HL-60 (cell line): ENCODE measurements around a stretch of chr20.

DNA sequence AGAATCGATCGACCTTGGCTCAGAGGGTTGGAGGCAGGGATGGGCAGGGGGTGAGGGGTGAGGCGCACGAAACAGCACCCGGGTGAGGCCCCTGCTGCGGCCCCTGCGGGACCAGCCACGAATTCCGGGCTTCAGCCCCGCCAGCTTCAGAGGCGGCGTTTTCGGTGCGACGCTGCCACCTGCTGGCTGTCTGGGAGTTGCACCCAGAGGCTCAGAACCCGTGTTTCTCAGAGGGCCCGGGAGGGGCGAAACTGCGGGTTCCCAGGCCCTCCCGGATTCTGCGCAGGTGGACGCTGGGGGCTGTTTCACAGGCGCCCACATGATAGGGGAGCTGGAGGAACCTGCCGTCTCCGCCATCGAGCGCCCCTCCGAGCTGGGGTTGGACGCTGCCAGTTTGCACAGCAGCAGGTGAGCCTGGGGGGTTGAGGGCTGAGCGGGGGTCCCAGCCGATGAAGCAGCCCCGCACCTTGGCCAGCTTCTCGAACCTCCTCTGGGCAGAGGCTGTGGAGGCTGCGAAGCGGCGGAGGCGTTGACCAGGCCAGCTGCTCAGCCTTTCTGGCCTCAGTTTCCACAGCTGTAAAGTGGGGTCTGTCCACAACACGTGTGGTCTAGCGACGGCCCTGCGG is 2.4 kb upstream of the BHLHE23 start:
- RRBS: 3% methylated on average over 13 of the region's 41 CpGs

DNA sequence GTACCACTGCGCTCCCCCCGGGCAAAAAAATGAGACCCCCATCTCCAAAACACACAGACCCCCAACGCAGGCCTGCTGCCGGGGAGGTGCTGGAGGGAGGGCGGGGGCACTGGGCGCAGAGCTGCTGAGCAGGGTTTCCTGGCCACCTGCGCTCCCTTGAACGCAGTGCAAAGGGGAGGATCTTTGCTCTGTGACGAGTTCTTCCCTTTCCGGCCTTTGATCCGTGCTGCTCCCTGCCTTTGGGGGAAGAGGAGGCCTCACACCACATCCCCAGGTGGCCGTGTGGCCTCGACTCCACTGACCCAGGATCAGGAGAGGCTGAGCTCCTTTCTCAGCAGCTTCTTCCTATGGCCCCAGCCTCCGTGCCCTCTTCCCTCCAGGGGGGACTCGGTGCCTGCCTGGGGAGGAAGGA is 8.9 kb upstream of the COL20A1 start:
- RRBS: 95% methylated on average over 3 of the region's 15 CpGs

DNA sequence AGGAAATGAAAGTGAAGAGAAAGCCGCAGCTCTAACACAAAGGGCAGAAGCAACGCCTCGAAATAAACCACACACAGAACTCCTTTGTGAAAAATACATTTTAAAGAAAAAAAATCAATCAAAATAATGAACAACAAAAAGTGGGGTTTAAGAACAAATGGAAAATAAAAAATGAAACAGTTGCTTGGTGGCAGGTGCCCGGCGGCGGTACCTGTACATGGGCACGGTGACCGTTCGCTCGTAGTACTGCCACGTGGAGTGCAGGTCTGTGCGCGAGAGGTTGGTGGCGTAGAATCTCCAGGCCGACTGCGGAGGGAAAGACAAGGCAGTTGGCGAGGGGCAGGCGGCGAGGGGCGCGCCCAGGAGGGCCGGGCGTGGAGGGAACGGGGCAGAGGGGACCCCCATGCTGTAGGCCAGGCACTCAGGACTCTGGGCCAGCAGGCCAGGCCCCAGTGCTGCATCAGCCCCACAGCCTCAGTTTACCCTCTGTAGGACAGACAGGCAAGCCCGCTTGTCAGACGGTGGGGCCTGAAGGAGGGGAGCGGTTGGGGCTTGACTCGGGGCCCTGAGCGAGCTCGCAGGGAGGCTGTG is 38.8 kb downstream of the KCNQ2 start:
- RRBS: no CpG with 5 or more reads among the region's 30 CpGs

GRCh38 chr20:63497869-63498789 is 754 bp downstream of the EEF1A2 start:
- RRBS: 5% methylated on average over 19 of the region's 38 CpGs

- RRBS: 12% methylated on average over 40 of the region's 63 CpGs
These were observed 418 bp downstream of the PPDPF start for GRCh38 chr20:63520910-63521456.

GRCh38 chr20:63532230-63532911 is 4.8 kb downstream of the PTK6 start:
- RRBS: 15% methylated on average over 3 of the region's 25 CpGs

GRCh38 chr20:63545090-63545902 is 2.3 kb downstream of the SRMS start:
- RRBS: 29% methylated on average over 6 of the region's 24 CpGs

DNA sequence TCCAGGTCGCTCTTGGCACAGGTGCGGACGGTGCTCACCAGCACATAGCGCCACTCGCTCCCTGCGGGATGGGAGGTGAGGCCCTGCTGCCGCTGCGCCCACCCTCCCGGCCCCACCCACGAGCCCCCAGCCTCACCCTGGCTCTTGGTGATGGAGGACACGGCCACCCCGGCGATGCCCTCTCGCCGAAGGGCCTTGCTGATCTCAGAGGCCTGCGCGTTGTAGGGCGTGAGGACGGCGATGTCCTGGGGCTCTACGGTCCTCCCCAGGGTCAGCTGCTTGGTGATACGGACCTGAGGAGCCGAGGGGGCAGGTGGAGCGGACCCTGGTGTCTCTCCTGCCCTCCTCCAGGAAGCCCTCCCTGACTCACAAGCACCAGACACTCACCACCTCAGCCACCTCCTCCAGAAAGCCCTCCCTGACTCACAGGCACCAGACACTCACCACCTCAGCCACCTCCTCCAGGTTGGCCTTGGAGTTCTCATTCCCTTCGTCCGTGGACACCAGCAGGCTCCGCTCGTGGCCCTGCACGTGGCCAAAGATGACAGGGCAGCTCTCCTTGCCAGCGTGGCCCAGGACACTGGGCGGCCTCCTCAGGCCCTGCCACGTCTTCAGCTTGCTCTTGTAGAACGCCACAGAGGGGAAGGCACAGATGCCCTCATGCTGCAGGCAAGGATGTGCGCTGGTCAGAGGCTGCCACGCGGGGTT is 6.2 kb downstream of the FNDC11 start:
- RRBS: 64% methylated on average over 4 of the region's 36 CpGs

DNA sequence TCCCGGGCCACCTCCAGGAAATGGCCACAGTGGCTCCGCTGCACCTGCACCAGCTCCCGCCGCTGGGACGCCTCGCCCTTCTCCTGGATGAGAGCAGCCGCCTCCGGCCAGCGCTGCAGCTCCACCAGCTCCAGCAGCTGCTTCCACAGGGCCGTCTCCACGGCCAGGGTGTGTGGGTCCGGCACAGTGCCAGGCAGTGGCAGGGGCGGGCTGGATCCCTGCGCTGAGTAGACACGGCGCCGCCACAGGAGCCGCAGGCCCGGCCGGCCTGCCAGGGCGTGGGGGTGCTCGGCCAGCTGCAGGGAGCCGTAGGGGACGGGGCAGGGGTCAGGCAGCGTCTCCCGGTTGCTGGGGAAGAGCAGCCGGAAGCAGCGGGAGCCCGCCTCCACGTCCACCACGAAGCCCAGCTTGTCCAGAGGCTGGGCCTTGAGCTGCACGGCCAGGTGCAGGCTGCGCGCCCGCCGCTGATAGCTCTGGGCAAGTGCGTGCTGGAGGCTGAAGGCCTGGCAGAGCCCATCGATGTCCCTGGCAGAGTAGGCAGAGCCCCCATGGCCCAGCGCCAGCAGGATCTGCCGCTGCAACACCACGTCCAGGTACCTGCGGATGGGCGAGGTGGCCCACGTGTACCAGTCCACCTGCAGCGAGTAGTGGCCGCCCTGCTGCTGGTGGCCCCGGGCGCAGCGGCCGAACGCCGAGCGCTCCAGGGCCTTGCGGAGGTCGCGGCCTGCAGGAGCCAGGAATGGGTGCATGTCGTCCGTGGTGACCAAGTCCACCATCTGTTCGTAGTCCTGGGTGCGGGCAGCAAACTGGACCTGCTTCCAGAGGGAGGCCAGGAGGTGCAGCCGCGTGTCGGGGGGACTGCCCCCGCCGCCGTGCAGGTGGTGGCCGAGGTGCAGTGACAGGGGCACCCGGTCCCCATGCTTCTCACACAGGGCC is 9.5 kb downstream of the FNDC11 start:
- RRBS: 88% methylated on average over 10 of the region's 68 CpGs

DNA sequence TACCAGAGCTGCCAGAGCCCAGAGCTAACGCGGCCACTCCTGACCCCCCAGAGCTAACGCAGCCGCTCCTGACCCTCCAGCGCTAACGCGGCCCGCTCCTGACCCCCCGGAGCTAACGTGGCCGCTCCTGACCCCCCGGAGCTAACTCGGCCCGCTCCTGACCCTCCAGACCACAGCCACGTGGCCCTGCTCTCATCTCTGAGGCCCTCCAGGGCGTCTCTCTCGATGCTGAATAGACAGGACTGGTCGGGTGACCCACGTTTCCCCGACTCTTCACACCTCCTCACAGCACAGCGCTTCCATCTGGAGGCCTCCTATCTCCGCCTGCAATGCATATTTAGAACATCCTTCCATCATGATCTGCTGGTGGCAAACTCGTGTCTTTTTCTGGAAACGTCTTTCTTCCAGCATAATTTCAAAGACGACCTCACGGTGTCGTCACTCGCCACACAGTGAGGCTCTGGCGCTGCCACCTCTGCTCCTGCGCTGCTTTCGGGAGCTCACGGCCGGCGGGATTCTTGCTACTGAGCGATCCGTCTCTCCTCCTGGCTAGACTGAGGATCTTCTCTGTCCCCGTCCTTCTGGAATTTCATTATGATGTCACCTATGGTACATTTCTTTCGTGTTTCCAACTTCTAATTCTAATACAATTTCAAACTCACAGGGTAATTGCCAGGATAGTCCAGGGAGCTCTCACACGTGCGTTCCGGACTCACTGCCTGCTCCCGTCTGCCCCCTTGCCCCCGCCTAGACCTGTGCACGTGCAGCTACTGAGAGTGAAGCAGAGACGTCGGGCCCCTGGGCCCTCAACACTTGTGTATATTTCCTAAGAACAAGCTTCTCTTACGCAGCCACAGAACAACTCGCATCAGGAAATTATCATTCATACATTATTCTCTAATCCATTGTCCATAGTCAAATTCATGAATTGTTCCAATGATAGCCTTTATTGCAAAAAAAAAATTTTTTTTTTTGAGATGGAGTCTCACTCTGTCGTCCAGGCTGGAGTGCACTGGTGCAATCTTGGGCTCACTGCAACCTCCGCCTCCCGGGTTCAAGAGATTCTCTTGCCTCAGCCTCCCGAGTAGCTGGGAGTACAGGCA is 25.4 kb upstream of the HELZ2 start:
- RRBS: no CpG with 5 or more reads among the region's 52 CpGs

- RRBS: no CpG with 5 or more reads among the region's 2 CpGs
These were observed 24.0 kb downstream of the GMEB2 start for GRCh38 chr20:63602829-63603284.

- RRBS: 69% methylated on average over 7 of the region's 26 CpGs
These were observed 2.6 kb downstream of the TNFRSF6B start for GRCh38 chr20:63698792-63699784.

GRCh38 chr20:63735420-63736069 is 919 bp upstream of the LIME1 start:
- RRBS: 42% methylated on average over 4 of the region's 30 CpGs

GRCh38 chr20:63736763-63737291 is 363 bp downstream of the LIME1 start:
- RRBS: no CpG with 5 or more reads among the region's 10 CpGs

GRCh38 chr20:63743128-63744097 is 3.8 kb downstream of the SLC2A4RG start:
- RRBS: no CpG with 5 or more reads among the region's 34 CpGs

DNA sequence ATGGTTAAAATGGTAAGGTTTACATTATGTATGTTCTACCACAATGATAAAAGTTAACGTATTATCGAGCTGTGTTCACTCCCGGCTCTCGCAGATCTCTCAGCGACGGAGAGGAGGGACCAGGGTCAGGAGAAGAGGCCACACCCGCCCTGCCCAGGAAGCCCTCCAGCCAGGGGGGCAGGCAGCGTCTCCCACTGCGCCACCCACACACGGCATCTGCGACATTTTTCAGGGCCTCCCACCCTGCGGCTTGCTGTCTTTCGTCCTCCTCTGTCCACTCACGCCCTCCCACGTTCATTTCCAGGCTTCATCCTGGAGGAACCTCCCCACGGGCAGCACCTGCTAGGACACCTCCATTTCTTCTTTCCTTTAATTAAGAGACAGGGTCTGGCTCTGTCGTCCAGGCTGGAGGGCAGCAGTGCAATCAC is 43.3 kb downstream of the ZBTB46 start:
- RRBS: no CpG with 5 or more reads among the region's 17 CpGs

GRCh38 chr20:63831994-63832882 is 1.2 kb upstream of the ZBTB46 start:
- RRBS: 20% methylated on average over 43 of the region's 89 CpGs

GRCh38 chr20:63857955-63858343 is 3.3 kb upstream of the ABHD16B start:
- RRBS: no CpG with 5 or more reads among the region's 9 CpGs

GRCh38 chr20:63954568-63955061 is 1.6 kb downstream of the UCKL1 start:
- RRBS: no CpG with 5 or more reads among the region's 16 CpGs

- RRBS: no CpG with 5 or more reads among the region's 10 CpGs
These were observed 1.5 kb upstream of the UCKL1 start for GRCh38 chr20:63957647-63958147.